ENCODE measurements around a stretch of chr6.

- PRO-cap = no peak
Measured at GRCh38 chr6:157002864-157003536, 225.8 kb downstream of the ARID1B start.

DNA sequence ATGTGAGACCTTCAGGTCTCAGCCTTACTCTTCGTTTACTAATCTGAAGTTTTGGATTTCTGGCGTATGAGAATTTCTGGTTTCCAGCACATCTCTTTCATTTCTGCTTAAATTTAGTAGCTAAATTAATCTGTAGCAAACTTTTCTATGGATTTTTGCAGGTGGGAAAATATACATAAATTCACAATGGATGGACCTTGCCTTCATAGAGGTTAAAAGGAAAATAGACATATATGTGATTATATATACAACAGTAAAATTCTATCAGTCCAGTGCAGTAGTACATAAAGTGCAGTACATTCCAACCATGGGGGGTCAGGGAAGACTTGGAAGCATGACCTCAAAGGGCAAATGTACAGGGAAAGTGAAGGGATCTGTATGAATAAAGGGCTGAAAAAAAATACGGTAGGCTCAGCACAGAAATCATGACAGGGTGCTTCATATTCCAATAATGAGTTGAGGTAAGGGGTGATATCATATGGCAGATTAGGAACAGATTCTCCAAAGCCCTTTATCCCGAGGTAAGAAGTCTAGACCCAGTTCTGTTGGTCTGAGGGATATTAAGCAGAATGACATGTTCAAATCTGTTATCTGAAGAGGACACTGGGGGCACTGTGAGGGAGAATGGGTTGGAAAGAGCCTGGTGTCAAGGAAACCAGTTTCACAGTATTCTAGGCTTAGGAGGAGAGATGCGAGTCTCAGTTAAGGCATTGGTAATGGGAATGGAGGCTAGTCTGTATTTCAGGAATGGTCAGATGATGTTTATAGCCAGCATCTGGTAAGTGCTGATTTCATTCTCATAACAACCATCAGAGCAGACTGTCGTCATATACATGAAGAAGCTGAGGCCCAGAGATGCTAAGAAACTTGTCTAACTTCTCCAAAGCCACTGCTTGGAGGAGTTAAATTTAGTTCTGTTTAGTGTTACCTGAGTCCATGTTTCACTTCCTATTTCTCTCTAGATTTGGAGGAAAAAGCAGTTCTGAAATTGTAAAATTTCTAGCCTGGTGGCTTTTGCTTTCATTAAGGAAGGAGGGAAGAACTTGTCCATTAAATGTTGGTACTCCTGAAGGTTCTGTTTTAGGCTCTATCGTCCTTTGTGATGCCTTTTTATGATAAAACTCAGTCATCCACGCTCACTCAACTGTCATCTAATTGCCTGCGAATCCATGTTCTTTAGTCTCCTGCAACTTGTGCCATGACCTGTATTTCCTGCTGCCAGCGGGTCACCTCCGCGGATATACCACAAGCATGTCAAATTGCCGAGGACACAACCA lies 241.8 kb downstream of the ARID1B start:
- PRO-cap = no peak

DNA sequence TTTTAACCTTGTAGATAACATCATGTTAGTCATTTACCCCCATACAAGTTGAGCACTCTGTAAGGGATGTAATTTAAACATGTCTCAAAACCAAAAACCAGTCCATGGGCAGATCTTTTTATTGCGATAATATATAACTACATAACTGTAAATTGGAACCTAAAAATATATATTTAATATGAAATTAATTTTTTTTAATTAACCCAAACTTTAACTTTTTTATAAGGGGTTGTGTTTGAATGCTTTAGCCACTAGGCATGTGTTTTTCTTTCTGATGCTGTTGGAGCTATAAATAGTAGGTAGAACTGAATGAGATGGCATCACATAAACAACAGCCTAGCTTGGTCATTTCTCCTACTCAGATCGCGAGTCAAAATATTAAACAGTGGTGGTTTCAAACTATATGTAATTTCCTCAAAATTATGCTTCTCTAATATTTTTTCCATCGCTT lies 243.1 kb downstream of the ARID1B start:
- PRO-cap = unidirectional peak, plus-strand start at position 320 of the sequence

- PRO-cap = bidirectional peak, plus-strand start at chr6:157021591, minus-strand start at chr6:157021460; bidirectional peak, plus-strand start at chr6:157022288, minus-strand start at chr6:157022131
Measured at GRCh38 chr6:157021353-157022168, 244.4 kb downstream of the ARID1B start.

DNA sequence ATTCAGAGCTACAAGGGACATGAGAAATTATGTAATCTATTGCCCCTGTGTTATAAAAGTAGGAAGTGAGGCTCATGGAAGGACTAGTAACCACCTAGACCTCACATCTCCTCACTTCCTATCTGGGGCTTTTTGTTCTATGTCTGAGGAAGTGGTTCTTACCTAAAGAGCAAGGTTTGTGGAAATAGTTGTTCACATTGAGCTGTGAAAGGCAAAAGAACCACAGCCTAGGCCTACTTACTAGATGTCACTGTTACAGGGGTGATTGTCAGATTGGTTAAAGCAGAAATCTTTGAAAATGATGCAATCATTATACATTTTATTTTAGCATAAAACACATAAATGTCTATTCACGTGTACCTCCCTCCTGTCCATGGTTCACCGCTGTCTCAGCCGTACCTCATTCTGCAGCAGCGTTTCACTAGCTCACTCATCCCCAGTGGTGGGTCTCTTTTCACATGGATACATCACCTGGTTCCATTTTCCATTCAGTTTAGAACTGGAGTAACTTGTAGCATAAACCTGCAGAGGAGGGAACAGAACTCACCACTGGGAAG lies 268.8 kb downstream of the TMEM242 start:
- PRO-cap = no peak

DNA sequence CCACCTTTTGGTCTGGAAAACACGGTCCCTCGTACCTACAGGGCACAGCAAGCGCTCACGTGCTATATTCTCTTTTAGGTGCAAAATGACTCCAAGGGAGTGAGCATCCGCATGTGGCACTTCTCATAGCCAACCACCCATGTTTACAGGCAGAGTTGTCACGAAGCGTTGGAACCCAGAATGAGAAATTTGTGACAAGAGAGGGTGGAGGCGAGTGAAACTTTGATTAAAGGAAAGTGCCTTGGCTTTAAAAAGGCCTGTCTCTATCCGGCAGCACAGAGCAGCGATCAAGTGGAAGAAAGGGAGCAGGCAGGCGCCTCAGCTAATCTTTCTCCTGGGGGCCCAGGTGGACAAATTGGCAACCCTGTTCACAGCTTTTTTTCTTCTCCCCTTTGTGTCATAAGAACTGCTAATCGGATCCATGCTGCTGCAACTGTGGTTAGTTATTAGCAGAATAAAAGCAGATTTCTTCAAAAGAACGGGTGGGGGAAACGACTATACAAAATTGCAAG lies 225.8 kb downstream of the TMEM242 start:
- PRO-cap = no peak

- PRO-cap = no peak
Measured at GRCh38 chr6:157129175-157129815, 194.0 kb downstream of the TMEM242 start.

- PRO-cap = no peak
Measured at GRCh38 chr6:157206024-157206983, 117.0 kb downstream of the TMEM242 start.

DNA sequence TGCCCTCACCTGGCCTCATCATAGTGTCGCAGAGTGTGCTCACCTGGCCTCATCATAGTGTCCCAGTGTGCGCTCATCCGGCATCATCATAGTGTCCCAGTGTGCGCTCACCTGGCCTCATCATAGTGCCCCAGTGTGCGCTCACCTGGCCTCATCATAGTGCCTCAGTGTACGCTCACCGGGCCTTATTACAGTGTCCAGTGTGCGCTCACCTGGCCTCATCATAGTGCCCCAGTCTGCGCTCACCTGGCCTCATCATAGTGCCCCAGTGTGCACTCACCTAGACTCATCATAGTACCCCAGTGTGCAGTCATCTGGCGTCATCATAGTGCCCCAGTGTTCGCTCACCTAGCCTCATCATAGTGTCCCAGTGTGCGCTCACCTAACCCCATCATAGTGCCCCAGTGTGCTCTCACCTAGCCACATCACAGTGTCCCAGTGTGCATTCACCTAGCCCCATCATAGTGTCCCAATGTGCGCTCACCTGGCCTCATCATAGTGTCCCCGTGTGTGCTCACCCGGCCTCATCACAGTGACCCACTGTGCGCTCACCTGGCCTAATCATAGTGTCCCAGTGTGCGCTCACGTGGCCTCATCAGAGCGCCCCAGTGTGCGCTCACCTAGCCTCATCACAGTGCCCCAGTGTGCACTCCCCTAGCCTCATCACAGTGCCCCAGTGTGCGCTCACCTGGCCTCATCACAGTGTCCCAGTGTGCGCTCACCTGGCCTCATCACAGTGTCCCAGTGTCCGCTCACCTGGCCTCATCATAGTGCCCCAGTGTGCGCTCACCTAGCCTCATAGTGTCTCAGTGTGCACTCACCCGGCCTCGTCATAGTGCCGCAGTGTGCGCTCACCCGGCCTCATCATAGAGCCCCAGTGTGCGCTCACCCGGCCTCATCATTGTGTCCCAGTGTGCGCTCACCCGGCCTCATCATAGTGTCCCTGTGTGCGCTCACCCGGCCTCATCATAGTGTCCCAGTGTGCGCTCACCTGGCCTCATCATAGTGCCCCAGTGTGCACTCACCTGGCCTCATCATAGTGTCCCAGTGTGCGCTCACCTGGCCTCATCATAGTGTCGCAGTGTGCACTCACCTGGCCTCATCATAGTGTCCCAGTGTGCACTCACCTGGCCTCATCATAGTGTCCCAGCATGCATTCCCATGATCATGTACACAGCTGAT lies 9.7 kb downstream of the TMEM242 start:
- PRO-cap = no peak

GRCh38 chr6:157579761-157580154 lies 198.8 kb downstream of the ZDHHC14 start:
- PRO-cap = no peak

DNA sequence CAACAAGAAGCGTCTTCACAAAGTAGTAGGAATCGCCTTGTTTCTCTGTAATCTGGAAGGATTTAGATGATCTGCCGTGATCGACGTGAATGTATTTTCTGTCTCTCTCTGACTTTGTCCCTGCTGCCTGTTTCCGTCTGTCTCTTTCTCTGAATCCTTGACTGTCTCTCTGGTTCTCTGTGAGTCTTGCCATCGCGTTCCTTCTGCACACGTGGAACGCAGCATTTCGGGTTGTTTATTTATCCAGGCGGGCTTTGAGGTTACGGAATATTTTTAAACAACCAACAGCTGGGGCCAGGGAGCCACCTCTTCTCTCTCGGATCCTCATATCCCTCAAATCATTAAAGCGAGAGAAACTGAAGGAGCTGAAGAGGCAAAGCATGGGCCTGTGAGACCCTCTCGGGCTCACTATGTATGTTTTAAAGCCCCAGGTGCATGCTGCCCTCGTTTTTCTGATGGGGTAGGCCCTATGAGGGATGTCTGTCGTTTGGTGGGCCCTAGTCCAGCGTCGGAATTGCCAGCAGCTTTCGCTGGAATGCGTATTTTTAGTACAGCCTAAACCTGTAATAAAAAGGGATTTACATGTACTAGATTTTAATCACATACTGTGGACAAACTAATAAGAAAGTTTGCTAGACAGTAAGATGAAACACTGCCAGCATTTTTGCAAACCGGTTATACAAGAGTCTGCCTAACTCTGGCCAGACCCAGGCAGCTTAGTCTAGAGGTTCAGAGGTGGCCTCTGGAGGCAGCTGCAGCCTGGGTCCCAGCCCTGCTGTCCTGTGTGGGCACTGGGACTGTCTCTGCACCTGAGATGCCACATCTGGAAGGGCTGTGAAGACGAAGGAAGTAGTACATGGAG lies 216.1 kb downstream of the ZDHHC14 start:
- PRO-cap = no peak

DNA sequence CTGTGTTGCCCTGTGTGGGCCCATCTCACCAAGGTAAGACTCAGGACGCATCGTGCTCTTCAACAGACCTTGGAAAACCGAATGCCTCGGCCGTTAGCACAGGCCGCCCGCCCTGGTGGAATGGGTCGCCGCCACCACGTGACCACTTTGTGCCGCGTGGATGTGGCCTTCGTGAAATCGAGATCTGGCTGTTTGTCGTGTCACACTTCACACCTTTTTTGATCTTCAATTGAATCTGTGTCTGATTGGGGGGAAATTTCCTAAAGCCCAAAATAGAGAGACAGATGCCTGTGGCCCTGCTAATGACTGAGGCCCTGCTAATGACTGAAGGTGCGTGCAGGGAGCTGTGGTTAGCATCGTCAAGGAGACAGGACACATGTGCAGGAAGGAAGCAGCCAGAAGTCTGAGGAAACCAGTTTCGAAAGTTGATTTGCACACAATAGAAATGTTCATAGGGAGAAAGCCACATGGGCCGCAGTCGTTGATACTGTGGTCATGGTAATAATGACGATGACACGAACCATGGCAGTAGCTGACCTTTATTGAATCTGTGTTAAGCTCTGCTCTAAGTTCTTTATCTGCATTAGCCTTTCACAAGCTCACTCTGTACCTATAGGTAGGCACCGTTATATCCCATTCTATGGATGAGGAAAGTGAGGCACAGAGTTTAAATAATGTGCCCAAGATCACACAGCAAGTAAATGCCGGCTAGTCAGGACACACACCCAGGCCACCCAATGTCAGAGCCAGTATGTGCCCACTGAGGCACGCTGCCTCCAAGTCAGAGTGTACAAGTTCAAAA lies 175.5 kb upstream of the SNX9 start:
- PRO-cap = no peak

DNA sequence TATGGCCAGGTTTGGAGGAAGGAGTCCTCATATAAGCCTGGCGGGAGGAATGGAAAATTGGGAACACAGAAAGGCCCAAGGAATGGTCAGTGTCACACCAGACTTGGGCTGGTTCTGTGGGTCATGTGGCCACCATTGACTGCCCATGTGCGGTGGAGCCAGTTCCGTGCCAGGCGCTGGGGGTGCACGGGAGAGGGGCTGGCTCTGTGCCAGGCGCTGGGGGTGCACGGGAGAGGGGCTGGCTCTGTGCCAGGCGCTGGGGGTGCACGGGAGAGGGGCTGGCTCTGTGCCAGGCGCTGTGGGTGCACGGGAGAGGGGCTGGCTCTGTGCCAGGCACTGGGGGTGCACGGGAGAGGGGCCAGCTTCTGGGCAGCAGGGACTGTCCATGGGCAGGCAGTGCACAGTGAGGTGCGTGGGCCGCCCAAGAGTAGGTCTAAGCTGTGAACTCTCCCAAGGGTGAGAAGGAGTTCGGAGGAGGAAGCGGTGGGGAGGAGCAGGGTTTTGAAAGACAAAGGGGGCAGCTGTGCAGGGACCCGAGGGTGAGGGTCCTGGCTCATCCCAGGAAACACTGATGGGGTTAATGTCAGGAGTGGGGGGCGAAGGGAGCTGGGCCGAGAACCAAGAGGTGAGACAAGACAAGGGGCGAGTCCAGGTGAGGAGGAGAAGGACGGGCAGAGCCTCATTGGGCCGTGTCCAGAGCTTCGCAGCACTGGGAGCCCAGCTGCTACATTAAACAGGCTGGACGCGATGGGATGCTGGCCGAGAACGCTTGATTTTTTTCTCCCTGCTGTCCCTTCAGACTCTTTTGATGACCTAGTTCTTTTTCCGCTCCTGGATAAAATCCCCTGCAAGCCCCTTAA lies 173.0 kb upstream of the SNX9 start:
- PRO-cap = no peak

GRCh38 chr6:157652373-157653340 lies 170.4 kb upstream of the SNX9 start:
- PRO-cap = no peak

DNA sequence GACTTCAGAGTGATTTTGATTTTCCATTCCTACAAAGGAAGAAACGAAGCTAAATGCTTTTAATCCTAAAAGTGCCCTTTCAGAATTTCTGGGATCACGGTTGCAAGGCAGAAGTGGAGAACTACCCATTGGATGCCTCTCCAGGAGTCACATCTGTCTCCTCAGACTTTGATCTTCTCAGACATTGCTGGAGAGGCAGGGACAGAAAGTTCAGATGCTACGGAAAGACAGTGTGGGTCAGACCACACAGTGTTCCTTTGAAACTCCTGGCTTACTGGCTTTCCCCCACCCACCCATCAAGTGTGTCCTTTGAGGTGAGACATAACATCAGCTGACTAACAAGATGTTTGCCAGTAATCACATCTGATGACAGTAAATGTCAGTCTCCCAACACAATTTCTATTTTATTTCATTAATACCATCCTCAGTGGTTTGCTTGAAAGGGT lies 67.3 kb upstream of the SNX9 start:
- PRO-cap = no peak

GRCh38 chr6:157780030-157780229 lies 43.1 kb upstream of the SNX9 start:
- PRO-cap = no peak

GRCh38 chr6:157938845-157939805 lies 42.5 kb upstream of the SYNJ2 start:
- PRO-cap = no peak

DNA sequence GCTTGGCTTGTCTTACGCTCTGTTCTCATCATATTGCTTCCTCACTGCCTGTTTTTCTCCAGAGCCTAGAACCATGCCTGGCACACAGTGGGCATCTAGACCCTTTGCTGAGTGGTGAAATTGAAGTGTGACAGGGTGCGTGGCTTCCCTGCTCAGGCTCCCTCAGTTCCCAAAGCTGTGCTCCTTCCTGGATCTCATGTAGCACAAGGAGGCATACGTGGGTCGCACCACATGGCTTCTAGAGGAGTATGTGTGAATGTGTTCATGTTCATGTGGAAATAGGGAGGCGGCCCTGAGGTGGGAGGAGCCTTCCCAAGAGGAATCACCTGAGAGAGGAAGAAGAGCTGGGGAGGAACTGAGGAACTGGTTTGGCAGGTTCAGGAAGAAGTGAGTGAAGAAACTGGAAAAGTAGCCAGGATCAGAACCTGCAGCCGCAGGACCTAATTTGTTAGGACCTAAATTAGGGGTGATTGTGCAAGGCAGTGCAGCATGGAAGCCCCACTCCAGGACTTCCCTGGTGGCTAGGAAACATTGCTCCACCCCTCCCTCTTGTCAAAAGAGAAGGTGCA lies 20.5 kb downstream of the SYNJ2 start:
- PRO-cap = no peak

DNA sequence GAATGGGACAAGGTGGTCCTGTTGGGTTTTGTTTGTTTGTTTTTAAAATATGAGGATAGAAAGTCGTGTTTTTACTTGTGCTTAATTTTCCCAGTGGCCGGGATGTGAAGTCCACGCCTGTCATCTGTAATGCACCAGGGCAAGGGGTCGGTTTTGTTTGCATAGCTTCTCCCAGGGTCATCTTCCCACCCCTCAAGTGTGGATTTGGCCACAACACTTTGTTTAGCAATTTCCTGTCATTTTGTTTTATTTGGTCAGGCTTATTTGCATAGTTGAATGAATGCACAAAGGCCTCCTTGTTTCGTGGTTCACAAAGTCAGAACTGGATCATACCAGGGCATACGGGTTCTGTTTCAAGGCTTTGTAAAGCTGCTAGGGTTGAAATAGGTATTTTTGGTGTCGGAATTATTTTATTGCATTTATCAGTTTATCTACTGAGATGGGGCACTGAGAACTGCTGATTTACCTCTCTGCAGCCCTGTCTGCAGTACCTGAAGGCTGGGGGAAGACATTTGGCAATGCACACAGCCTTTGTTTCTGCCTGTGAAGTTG lies 29.9 kb downstream of the SYNJ2 start:
- PRO-cap = no peak

DNA sequence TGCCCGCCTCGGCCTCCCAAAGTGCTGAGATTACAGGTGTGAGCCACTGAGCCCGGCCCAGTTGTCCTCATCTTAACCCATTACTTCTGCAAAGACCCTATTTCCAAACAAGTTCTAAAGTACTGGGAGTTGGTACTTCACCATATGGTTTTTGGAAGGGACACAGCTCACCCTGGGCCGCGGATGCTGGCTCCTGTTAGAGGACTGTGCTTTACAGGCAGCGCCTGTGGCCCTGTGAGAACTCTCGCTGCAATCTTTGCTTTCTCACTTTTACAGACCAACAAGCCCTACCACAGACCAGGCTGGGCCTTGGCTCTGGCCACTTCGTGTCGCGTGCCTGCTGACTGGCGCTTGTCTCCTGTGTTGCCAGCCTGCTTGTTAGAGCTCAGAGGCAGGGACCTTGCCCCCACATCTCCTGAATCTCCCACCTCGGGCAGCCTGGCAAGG lies 56.0 kb downstream of the SYNJ2 start:
- PRO-cap = no peak